ENCODE results near the gene NEK9.

DNA sequence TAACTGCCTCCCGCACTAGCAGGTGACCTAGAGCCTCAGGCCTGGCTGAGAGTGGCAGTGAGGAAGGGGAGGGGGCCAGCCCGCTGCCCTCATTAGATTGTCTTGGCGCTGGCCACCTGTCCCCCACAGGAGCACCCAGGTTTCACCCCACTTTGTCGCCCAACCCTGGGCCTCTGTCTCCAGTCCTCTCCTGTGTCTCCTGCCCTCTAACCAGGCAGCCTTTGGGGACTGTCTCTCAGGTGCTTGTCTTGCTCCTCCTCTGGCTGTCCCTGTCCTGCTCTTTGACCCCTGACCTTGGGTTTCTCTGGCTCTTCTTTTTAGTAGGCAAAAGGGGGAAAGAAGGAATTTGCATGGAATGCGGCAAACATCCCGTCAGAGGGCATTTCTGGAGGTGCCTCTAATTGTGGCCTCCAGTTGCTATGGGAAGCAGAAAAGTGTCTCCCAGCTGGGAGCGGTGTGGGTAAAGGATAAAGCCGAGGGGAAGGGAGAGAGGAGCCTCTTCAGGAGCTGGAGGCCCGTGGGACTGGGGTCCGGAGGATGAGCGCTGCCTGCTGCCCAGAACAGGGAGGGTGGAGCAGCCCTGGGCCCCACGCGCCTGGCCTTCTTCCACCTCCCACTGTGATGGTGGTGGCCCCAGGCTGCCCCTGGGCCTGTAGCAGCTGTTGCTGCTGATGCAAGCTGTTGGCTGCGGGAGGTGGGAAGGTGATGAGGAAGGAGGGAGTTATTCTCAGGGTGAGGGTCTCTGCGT, 18.8 kb upstream of the PGF start:
- PRO-cap, result no peak

DNA sequence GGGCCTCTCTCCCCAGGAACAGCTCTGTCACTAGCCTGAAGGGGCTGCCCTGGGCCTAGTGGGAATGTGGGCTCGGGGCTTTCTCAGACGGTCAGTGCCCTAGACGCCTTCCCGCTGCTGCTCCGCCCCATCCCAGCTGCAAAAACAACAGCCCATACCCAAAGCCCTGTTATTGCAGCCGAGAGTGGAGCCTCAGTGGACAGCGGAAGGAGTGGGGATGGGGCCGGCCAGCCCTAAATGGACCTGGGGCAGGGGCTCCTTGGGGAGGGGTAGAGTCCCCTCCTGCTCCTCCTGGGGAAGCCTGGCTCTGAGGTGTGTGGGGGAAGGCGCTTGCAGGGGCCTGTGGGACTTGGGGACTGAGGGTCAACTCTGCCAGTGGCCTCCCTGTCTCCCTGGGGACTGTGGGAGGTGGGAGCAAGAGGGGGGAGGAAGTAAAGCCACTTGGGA, 18.1 kb upstream of the EIF2B2 start:
- PRO-cap, result no peak

DNA sequence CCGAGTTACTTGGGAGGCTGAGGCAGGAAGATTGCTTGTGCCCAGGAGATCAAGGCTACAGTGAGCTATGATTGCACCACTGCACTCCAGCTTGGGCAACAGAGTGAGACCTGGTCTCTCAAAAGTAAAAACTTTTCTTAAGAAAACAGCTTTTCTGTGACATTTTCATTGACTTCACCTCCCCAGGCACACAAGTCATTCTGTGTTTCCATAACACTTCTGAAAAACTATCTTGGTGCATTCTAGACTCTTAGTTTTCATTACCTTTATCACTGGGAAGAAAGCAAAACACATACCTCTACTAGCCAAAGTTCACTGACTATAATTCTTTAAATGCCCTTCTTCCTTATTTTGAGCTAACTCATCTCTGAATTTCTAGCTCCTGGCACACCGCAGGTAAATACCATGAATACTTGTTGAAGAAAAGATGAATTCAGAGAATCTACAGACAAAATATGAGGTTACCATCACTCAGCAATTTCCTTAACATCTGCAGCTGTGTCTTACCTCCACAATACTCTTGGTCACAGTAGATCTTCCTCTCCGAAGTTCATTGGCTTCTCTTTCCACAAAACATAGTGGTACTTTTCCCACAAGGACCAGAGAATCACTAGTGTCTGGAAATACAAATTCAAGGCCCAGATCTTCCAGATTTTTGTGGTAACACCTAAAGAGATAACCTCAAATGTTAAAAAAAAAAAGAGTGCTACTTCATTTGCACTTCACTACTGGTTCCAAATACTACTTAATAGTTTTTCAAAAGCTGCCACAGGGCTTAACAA, 21.0 kb downstream of the MLH3 start:
- PRO-cap, result no peak

DNA sequence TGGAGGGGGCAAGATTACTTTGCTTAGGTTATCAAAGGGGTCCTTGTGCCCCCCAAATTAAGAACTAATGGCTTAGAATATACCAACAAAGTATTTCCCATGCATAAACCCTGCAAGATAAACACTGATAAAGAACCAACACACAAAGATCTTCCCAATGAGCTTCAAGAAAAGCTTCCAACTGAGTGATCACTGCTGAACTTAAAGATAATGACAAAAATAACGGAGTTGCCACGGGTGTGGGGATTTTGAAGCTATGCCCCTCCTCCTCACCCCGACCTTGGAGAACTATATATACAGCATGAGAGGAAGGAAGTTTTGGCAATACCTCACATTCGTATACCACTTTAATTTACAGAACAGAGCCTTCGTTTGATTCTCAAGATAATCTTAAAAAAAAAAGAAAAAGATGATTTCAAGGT, 824 bp downstream of the NEK9 start:
- PRO-cap, result no peak

GRCh38 chr14:75126895-75127824, at the start of gene NEK9:
Gene NEK9 (minus strand): TSS chr14:75127048.
- PRO-cap, result bidirectional peak, plus-strand start at chr14:75127137, minus-strand start at chr14:75127045; bidirectional peak, plus-strand start at chr14:75127363, minus-strand start at chr14:75127317

GRCh38 chr14:75165610-75166553, 10.5 kb downstream of the TMED10 start:
- PRO-cap, result no peak

- PRO-cap, result no peak
These were observed 6.3 kb upstream of the TMED10 start for GRCh38 chr14:75182429-75183468.

- PRO-cap, result no peak
These were observed 39.5 kb upstream of the FOS start for GRCh38 chr14:75238964-75239658.

- PRO-cap, result unidirectional peak, minus-strand start at chr14:75470476
These were observed 42.5 kb downstream of the JDP2 start for GRCh38 chr14:75470263-75470876.

GRCh38 chr14:75515626-75516028, 6.6 kb upstream of the BATF start:
- PRO-cap, result no peak

DNA sequence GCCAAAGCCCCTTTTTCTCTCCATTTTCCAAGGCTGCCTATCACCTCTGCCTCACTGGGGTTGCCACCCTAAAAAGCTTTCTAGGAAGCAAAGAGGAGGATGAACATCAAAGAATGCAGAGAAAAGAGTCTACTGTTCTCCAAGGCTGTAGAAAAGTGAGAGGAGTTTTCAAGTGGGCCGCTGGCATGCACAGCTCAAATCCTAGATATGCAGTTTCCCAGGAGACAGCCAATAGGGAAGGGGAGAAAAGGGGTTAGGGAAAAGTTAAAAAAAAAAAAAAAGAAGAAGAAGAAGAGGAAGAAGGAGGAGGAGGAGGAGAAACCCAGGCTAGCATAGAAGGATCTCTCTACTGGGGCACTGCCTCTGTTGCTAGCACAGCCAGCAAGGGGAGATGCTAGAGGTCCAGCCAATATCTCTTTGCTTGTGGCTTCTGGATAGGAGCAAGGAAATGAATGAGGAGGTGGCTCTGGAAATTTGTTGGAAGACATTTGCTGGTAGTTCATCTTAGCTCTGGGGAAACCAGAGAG, 737 bp downstream of the BATF start:
- PRO-cap, result no peak

DNA sequence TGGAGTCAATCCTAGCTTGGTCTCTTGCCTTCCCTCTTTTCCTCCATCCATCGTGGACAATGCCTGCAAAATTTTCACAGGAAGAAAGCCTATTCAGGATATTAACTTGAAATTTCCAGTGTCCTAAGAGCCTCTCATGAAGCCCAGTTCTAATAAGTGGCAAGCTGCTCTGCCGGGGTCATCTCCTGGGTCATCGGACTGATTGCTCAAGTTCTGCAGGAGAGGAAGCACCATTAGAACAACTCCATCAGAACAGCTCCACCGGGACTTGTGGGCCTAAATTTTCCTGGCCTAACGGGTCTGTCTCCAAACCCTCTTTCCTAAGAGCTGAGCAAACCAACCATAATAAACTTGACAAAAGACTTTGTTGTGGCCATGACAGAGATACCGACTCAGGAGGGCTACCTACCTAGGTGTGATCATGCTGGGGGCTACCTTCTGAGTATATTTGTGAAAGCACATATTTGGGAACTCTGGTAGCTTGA, 13.9 kb downstream of the ERG28 start:
- PRO-cap, result no peak

- PRO-cap, result no peak
These were observed 10.0 kb downstream of the ERG28 start for GRCh38 chr14:75650599-75651180.

GRCh38 chr14:75993468-75993822, 7.9 kb downstream of the IFT43 start:
- PRO-cap, result no peak

GRCh38 chr14:76083808-76084531, 67.8 kb upstream of the GPATCH2L start:
- PRO-cap, result no peak

GRCh38 chr14:76173779-76174751, 22.3 kb downstream of the GPATCH2L start:
- PRO-cap, result no peak

DNA sequence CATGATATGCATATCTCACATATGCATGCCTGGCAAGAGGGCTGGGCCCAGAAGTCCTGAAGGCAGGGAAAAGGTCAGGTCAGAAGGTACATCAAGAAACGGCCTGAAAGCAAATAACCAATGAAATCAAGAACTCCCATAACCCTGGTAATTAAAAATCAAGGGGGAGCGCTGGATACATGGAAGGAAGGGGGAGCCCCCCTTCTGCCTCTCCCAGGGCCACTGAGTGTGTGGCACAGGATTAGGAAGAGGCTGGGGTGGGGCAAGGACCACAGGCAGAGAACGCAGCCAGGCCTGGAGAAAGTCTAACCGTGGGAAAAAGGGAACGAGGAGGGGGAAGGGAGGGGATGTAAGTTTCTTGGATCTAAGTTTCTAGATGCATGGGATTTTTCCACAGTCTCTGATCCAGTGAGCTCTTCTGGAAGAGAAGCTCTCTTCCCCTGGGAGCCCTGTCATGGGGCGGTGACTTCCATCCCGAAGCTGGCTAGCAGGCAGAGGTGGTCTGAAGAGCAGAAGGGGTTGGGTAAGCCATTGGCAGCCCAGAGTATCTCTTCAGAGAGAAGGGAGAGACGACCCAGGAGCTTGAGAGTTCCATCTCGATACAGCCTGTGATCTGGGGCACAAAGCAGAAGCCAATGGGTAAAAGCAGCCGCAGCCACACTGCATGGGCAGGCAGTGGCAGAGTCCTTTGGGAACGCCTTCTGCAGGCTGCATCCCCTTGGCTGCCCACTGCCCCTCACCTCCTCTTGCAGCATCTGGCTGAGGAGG, 23.7 kb downstream of the ANGEL1 start:
- PRO-cap, result no peak

GRCh38 chr14:76811497-76811954, 1.2 kb downstream of the ANGEL1 start:
- PRO-cap, result no peak

- PRO-cap, result no peak
These were observed 88.7 kb downstream of the IRF2BPL start for GRCh38 chr14:76939852-76940164.

- PRO-cap, result no peak
These were observed 80.3 kb downstream of the IRF2BPL start for GRCh38 chr14:76948253-76948613.